Measurements from ENCODE around the genes OR13D1 and TMEM38B.

DNA sequence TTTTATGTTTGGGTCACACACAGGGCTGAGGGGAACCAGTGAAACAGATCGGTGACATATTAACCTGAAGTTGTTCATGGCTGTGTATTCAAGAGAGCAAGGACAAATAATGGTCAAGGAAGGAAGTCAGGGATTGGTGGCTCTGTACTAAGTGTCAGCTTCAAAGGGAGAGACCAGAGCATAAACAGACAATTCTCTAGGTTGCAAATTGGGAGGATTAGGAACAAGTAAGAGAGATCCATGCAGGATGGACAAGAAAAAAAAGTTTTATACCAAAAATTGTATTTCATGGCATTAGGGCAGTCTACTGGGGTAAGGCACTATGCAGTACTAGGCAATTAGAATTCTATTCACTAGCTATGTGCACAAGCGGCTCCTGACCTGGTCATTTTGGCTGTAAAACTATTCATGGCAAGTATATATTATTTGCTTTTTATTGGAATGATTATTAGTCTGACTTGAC is 156.3 kb downstream of the PLPPR1 start:
- RRBS = no CpG with 5 or more reads among the region's 2 CpGs

DNA sequence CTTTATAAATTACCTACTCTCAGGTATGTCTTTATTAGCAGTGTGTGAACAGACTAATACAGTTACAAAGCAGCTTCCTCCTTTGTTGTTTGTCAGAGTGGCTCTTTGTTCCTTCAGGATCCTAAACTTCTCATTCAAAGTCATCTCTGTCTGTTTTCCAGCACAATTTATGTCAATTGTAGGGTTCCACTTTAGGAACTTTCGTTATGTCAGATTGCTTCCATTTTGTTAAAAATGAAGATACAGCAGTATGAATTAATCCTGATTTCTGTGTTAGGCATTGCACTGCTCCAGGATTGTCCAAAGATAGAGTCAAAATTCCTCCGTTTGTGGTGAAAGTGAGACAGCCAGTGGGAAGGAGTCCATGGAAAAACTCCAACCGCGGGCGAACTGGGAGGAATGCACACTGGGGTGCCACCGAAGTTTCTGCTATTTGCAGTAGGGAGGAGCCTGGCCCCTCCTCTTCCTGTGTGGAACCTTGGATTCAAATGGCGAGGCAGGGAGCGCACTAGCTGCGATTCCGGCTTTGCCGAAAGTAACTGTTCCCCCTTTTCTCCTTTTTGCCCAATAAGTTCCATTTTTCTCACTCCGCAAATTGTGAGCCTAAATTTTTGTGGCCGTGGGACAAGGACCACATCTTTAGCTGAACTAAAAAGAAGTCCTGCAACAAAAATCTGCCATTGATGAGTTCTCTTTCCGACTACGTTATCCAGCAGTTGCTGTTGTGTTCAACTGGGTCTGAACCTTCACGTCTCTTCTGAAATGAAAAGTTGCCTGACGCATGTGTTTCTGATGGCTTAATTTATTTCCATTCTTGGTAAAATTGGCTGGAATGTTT is 9.3 kb downstream of the BAAT start:
- RRBS = no CpG with 5 or more reads among the region's 17 CpGs

DNA sequence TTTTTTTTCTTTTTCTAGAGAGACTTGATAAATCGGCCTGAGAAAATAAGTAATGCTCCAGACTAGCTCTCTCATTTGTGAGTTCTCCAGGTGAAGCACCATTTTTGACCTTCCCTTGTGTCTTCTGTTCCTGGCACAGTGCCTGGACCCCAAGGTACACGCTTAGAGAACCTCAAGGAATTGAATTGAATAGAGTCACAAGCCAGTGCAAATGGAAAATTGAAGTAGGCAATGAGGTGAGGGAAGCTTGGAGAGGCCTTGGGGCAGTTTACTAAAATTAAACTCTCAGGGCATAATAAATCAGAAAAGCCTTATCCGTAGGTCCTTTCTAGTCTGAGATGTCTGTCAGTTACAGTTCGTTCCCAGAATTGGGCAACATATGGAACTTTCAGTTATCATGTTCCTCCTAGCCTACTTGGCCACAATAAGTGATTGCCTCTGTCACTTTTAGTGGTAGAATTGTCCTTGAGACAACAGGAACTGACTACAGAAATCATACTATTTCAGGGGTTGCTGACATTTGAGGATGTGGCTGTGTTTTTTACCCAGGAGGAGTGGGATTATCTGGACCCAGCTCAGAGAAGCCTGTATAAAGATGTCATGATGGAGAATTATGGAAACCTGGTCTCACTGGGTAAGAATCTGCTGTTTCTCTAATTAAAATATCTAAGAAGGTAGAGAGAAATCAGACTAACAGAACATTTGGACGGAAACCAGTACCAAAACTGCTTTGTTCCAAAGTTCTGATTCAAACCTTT is 905 bp downstream of the ZNF189 start:
- RRBS = no CpG with 5 or more reads among the region's 5 CpGs

DNA sequence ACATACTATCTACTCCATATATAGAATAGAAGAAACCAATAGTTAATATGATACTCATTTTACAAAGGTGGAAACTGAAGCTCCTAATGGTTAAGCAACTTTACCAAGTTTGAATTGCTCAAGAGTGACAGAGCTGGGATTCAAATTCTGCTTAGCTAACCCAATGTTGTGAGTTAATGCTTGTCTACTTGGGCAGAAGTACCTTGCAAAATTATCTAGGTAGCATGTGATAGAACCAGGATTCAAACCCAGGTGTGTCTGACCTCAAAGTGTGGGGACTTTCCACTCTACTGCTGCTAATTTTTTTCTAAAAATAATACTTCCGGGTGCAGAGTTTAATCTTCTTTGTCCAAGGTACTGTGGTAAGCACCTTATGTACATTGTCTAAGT is 7.7 kb downstream of the ALDOB start:
- RRBS = no CpG with 5 or more reads among the region's 1 CpG

DNA sequence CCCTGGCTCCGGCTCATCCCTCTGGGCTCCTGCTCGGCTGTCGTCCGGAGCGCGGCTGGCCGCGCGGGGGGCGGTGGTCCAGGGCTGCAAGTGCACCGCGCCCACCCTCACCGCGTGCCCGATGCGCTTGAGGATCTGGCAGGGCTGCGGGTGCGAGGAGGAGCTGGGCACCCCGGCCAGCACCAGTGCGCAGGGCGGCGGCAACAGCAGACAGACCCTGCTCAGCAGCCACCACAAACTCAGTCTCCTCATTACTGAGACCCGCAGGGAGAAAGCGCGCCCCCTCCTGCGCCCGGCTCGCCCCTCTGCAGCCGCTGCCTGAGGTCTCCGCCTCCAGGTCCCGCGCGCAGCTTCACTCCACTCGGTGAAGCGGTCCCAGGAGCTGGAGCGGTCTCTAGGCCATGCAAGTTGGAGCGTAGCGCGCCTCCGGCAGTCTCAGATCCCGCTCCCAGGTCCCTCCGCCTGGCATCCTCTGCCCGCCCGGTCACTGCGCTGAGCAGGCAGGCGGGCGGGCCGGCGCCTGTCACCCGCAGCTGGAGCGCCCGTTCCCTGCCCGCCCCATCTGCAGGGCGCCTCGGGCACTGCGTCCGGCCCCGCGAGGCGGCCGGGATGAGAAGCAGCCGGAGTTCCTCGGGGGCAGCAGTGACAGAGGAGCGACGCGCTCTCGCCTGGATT is 582 bp downstream of the GRIN3A start:
- RRBS = 4% methylated on average over 18 of the region's 67 CpGs

GRCh38 chr9:104694317-104694784 is at the start of gene OR13D1:
Gene OR13D1, plus strand, starts transcription at chr9:104694518.
- RRBS = no CpG with 5 or more reads among the region's 2 CpGs

GRCh38 chr9:104747045-104747326 is 497 bp upstream of the NIPSNAP3A start:
- RRBS = no CpG with 5 or more reads among the region's 4 CpGs

GRCh38 chr9:104787798-104788121 is 23.8 kb downstream of the NIPSNAP3B start:
- RRBS = no CpG with 5 or more reads among the region's 6 CpGs

DNA sequence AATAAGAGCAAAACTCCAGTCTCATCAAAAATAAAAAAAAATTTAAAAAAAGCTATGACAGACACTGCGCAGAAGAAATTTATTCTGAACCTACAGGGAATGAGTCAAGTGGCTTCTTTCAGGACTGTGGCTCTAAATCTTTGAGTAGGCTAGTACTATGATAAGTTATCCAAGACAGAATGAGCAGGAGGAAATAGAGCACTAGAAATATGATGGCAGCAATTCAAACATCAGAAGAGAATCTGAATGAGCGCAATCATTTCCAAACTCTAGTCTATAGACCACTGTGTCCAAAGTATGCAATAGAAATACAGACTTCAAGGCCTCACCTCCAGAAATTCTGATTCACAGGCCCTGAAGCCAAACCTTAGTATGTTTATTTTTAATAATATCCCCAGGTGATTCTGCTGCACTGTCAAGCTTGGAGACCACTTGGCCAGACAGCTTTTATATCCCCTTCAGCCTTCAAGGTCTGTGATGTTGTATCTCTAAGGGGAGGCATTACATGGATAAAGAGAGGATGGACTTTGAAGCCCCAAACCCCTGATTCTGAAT is 51.1 kb downstream of the NIPSNAP3B start:
- RRBS = no CpG with 5 or more reads among the region's 2 CpGs

DNA sequence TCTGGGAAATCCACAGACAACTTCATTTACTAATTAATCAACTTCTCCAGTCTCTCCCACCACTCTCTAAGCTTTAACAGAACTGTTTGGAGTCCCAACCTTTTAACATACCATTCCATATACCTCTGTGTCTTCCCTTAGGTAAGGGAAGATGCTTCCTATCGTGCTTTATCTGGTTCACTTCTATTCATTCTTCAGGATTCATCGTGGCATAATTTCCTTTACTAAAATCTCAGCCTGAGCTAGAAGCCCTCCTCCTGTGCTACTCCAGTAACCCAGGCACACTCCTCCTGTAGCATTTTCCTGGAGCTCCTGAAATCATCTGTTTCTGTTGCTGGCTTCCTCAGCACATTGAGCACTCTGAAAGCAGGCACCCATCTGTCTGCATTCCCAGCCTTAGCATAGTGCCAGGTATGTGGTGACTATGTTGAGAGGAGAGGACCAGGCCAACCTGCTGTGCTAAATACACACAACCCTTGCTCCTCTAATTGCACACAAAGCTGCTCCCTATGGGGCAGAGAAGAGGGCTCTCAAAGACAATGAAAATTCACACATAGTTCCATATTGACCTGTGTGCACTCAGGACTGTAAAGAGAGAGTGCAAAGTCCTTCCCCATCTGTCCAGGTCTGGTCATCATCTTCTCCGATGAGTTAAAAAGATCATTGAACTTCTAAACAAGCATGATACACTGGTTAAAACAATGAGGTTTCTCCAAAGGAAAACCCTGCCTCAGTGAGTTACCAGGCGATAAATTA is 38.5 kb downstream of the ABCA1 start:
- RRBS = no CpG with 5 or more reads among the region's 4 CpGs

DNA sequence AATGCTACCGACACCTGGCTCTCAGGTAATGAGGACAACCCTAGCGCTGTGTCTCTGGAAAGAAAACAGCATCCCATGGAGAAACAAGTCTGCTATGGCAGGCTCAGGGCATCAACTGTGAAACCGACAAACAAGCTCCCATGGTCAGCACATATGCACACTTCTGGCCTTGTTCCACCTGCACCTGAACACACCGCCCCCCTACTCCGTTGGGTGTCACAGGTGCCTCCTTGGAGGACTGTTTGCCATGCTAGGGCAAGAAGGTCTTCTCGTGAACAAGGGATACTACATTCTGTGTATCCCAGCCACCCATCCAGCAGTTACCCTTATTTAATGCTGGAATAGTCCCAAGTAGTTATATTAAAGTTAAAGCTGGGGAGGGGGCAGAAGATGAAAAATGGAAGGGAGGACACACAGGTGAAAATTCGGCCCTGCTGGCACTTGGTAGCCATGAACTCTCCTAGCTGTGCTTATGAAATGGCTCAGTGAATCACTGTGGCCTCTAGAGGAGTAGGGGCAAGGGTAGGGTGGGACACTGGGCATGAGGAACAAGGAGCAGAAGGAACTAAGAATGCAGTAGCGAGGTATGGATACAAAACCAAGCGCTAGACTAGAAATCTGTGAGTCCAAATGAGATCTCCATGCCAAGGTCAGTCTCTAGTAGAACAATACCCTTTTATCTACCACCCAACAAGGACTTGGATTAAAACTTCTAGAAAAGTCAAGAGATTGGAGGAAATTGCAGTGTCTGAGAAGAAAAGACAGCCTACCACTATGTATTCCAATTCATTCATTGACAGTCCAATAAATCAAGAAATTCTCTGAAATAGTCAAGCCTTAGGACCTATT is 23.1 kb downstream of the ABCA1 start:
- RRBS = no CpG with 5 or more reads among the region's 9 CpGs

- RRBS = no CpG with 5 or more reads among the region's 7 CpGs
Measured at GRCh38 chr9:104915097-104915579, 12.8 kb downstream of the ABCA1 start.

DNA sequence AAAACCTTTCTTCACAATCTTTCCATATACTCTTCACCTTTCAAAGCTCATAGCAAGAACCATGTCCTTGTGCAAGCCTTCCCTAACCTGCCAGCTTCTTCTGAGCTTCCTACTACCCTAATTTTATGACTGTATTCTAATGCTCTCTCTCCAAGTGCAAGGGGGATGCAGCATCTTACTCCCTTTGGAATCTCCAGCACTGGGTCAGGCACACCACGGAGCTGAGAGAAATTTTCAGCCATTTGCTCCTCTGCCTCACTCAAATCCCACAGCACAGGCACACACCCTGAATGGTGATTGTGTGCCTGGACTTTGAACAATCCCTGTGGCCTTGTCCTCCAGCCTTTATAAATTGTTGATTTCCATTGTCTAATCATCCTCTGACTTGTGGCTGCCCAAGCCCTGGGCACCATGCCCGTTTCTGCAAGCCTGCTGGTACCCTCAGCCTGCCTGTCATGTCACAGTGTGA is 28.2 kb upstream of the SLC44A1 start:
- RRBS = no CpG with 5 or more reads among the region's 2 CpGs

DNA sequence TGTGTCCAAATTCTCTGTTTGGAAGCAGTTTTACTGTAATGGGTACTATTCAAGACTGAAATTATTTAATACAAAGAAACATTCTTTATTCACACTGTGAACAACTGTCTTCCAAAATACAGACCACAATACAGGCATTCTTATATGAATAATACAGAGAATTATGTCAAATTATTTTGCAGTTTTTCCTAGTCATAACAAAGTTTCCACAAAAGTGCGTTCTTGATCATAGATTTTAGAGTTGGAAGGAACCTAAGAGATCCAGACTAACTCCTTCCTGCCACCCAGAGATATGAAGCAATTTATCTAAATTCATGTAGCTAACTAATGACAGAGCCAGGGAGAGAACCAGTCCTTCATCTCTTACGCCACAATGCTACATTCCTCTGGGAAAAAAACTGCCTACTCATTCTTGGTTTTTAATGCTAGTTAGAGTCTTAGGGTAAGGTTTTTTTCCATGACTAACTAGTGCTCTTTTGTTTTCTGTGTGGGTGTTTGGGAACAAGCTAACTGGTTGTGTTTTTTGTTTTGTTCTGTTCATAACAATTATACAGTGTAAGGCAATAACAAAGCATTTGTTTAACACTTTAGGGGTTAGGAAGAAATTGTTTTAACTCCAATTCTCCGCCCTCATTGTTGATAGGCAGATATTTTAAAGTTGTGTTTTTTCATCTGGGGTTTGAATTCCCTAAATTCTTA is 52.4 kb downstream of the SLC44A1 start:
- RRBS = no CpG with 5 or more reads among the region's 3 CpGs

DNA sequence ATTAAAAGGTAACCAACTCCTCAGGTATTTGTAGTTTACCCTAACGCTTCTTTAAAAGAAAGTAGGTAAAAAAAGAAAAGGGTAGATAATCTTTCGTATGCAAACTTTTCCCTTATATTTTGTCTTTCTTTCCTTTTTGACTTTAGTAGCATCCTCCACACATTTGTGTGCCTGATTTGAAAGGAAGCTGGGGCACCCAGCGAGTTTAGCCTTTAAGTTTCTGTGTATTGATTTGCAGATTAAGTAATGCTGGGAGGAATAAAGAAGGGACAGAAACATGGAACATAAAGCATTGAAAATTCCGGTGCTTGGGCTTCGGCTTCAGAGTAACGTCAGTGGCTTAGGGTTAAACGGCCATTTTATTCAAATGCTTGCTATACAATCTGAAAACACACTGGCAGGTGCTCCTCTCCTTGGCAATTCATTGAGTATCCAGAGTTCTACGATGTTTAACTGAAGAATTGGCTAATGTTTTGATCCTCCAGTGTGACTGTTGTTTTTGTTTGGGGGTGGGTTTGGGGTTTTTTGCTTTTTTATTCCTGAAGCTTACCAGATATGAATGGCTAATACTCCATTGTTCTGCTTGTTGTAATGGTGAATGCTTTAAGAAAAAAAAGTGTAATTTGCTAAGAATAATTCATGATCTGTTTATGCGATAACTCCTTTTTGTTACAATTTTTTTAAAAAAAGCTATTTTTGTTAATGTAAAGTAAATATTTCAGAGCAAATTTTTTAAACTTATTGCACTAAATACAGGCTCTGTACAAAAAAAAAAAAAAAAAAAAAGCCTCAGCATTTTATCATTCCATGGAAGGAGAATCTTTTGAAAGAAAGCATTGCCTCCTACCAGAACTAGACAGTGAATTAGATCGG is 57.9 kb upstream of the FSD1L start:
- RRBS = no CpG with 5 or more reads among the region's 10 CpGs

GRCh38 chr9:105457461-105457956 is 9.7 kb downstream of the FSD1L start:
- RRBS = 97% methylated on average over 3 of the region's 10 CpGs

DNA sequence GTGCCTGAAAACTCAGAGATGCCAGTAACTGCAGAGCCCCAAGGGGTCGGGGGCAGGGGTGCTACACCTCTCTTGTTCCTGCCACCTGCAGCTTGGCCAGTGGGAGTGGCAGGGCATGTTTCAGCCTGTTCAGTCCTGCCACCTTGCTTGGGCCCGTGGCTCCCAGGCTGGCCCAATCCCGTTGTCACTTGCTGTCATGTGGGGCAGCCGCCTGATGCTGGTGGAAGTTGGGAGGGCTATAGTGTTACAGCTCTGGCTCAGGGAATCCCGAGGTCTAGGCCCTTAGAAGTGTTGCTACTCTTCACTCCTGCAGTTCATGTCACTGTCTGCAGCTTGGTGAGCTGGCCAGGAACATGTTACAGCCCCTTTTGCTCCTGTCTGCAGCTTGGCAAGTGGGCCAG is 10.1 kb downstream of the FSD1L start:
- RRBS = no CpG with 5 or more reads among the region's 5 CpGs

GRCh38 chr9:105694290-105695335 is at the start of gene TMEM38B:
Gene TMEM38B, plus strand, starts transcription at chr9:105694541.
- RRBS = under 1% methylated on average over 22 of the region's 98 CpGs

GRCh38 chr9:106621288-106621878 is 241.6 kb upstream of the ZNF462 start:
- RRBS = no CpG with 5 or more reads among the region's 13 CpGs

All from SK-N-MC (cell line).